Brain (tissue), 1 donor: ENCODE measurements around a stretch of chr22.

- RRBS = no CpG with 5 or more reads among the region's 7 CpGs
These were observed 7.3 kb downstream of the GTPBP1 start for GRCh38 chr22:38712937-38713555.

- RRBS = no CpG with 5 or more reads among the region's 6 CpGs
These were observed 19.5 kb downstream of the GTPBP1 start for GRCh38 chr22:38724993-38725867.

DNA sequence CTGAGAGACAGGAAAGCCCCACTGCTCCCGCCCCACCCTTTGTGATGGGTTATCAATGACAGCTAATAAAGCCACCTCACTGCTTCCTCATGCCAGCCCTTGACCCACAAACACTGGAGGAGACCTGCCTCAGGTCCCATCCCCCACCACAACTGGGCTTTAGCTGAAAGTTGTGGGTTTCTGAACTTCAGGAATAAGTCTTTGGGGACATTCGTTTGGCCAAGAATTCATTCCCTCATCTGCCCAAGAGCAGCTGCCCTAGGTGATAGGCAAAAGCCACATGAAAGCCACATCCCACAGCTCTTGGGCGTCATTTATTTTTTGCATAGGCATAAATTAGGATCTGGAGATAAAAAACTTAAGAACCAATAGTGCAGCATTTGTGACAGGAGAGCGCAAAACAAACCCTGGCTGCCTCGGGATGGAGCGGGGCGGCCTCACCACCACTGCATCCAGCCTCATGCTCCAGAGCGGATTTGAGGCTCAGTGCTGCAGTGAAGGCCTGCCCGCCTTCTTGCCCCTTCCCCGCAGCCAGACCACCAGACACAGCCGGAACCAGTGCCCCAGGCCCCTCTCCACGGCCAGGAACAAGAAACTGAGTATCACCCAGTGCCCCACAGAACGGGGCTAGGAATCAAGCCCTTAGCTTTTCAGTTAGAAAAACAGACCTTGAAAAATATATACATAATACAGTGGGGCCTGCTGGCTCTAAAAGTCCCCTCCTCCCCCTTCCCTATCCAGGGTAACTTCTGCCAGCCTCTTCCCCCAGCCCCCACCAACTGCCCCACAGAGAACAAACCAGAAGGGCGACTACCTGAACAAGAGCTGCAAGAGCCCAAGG lies 21.1 kb downstream of the SUN2 start:
- RRBS = no CpG with 5 or more reads among the region's 14 CpGs

DNA sequence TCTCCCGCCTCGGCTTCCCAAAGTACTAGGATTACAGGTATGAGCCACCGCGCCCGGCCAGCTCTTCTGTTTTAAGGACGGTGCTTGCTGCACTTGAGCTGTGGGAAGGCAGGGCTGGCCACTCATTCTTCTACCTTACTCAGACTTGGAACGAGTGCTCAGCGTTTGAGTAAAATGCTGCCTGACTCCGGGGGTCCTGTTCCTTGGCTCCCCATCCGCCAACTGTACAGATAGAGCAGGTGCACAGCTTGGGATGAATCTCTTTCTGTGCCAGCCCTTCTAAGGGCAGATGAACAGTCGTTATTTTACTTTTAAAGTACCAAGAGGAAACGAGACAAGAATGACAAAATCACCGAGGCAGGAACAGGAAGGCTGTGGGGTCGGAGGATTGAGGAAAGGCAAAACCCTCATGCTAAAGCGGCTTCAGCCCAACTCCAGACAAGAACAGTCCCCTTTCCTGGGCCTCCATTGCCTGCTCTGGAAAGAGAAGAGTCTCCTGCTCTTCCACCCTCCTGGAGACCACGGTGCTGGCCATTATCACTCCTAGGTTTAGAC lies 978 bp upstream of the SUN2 start:
- RRBS = 81% methylated on average over 2 of the region's 16 CpGs

GRCh38 chr22:38787839-38788745 lies 5.9 kb downstream of the DNAL4 start:
- RRBS = no CpG with 5 or more reads among the region's 19 CpGs

DNA sequence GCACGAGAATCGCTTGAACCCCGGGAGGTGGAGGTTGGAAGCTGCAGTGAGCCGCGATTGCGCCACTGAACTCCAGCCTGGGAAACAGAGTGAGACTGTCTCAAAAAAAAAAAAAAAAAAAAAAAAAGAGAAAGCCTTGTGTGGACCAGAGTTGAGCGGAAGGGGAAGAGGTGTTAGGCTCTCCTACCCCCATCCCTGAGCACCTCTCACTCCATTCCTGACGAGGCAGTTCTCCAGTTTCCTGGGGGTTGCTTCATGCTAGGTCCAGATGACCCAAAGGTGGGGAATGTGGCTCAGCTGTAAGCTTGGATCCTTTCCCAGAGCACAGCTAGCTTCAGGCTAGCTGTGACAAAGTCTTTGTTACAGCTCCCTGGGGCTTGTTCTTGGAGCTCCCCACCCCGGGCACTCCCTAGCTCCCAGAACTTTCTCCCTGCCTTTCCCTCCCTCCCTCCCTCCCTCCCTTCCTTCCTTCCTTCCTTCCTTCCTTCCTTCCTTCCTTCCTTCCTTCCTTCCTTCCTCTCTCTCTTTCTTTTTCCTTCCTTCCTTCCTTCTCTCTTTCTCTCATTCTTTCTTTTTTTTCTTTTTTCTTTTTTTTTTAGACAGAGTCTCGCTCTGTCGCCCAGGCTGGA lies 8.9 kb upstream of the DNAL4 start:
- RRBS = no CpG with 5 or more reads among the region's 11 CpGs

- RRBS = 1% methylated on average over 70 of the region's 138 CpGs
These were observed 490 bp downstream of the NPTXR start for GRCh38 chr22:38843109-38843966.

- RRBS = no CpG with 5 or more reads among the region's 8 CpGs
These were observed 10.4 kb upstream of the CBX6 start for GRCh38 chr22:38882326-38882872.

DNA sequence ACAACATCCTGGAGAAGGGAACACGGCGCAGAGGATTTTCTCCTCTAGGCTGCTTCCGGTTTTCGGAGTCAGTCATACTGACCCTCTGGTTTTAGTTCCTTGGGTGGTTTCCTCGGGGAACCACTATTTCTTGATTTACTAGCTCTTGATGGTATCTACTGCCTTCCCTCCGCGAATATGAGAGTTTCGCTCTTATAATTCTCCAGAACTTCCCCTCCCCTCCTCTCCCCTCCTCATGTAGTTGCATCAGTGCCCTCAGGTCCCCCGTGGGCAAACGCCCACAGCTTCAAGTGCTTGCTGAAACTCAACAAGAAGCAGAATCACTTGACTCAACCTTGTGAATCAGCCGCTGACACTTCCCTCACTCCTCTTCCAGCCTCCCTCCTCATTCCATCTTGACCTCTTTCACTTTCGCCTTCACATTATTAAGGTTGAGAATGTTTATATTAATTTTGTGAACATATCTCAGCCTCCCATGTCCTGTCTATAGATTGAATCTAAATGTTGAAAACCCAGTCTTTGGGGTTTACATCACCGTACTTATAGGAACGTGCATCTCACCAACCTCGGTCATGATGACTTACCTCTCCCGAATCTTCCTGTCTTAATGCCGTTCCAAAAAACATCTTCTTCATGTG lies 15.7 kb upstream of the APOBEC3A start:
- RRBS = no CpG with 5 or more reads among the region's 17 CpGs

DNA sequence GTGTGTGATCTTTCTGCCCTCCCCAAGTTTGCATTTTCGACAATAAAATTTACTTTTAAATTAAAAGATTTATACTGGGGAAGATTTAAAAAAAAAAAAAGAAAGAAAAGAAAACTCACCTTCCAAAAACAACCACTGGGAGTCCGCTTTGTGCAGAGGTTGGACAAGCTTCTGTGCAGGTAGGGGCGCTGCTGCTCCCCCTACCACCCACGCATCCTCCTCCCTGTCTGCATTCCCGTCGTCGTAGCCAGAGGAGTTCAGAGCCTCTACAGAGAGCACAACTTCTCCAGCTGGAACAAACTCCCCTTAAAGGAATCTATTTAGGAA lies 893 bp upstream of the APOBEC3B start:
- RRBS = no CpG with 5 or more reads among the region's 7 CpGs

- RRBS = no CpG with 5 or more reads among the region's 20 CpGs
These were observed 1.2 kb downstream of the APOBEC3G start for GRCh38 chr22:39078159-39078885.

- RRBS = no CpG with 5 or more reads among the region's 16 CpGs
These were observed 3.3 kb downstream of the PDGFB start for GRCh38 chr22:39241386-39241902.

DNA sequence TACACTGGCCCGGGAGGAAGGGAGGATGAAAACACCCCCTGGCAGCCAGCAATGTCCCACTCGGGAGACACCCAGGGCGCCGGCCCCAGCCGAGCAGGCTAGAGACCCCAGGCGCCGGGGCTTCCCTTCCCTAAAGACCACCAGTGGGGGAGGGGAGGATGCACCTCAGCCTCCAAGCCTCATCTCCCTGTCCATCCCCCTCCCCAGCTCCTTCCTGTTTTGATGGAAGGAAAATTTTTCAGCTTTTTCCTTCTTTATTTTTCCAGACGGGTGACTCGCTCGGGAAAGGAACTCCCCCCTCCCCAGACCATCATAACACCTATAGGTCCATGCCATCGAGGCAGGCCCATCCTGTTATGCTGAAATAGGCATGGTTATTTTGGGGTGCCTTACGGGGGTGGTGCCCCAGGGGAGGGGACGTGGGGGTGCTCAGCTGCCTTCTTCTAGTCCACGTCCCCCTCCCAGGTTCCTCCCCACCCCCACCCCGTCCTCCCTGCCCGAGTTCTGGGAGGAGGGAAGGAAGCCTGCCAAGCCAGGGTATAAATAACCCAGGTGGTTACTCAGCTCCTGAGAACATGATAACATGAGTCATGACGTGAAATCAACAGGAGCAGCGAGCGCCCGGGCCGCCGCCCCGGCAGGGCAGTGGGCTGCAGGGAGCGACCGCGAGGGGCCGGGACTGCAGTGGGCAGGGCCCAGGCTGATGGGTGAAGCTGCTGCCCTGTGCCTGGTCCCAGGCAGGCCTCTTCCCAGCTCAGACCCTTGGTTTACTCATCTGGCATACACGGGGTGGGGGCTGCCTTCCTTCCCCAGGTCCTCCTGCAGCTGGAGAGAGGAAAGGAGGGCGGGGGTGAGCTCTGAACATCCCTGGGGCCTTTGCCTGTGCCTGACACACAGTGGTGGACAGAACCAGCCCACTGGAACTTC lies 8.5 kb upstream of the PDGFB start:
- RRBS = 31% methylated on average over 11 of the region's 29 CpGs

DNA sequence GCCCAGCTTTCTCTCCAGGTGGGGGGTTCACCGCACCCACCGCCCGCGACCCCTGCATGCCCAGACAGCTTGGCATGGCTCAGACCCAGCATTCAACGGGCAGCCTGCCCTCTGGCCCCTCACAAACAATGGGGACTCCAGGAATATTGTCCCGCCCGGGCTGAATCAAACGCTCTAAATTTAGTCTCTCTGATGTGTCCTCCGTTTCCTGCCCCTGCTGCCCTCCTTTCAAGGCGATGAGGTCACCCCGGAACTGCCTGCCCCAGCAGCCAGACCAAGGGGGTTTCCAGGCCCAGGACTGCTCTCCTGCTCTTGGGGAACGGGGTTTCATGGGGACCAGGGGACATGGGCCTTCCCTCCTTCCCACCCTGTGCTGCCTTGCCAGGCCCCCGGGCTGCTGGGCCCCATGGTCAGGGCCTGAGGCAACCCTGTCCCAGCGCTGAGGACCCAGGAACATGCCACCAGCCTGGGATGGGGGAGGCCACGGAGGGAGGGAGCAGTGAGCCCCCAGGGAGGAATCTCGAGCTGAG lies 10.1 kb upstream of the PDGFB start:
- RRBS = 29% methylated on average over 4 of the region's 16 CpGs

DNA sequence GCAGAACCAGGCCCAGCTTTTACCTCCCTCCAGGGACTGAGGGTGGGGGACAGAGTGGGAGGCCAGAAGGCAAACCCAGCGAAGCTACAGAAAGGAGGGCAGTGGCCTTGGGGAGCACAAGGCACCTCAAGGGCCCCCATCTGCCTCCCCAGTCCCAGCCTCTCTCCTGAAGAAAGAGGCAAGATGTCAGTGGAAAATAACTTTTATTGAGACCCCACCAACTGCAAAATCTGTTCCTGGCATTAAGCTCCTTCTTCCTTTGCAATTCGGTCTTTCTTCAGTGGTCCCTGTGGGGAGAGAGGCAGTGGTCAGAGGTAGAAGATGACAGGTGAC lies 6.8 kb downstream of the RPL3 start:
- RRBS = no CpG with 5 or more reads among the region's 2 CpGs

- RRBS = 56% methylated on average over 2 of the region's 21 CpGs
These were observed 2.9 kb downstream of the RPL3 start for GRCh38 chr22:39316107-39317248.

DNA sequence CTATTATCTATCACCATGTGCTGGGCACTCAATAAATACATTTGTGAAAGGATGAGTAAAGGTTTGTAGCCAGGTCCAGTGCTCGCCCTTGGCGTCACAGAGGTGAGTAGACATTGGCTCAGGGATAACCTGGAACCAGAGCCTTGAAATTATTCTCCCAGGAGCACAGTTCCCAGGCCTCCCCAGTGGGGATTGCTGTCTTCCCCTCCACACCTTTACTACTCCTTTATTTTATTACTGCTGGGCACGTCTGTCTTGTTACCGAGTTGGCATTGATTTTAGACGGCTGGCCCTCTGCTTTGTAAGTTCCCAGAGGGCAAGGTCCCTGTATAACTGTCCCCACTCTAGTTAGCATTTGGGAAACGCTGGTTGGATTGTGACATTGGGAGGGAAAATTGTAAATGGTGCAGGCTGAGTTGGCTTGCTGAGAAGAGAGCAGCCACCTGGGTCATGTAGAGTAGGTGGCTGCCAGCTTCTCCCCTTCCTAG lies 1.6 kb downstream of the TAB1 start:
- RRBS = no CpG with 5 or more reads among the region's 6 CpGs

DNA sequence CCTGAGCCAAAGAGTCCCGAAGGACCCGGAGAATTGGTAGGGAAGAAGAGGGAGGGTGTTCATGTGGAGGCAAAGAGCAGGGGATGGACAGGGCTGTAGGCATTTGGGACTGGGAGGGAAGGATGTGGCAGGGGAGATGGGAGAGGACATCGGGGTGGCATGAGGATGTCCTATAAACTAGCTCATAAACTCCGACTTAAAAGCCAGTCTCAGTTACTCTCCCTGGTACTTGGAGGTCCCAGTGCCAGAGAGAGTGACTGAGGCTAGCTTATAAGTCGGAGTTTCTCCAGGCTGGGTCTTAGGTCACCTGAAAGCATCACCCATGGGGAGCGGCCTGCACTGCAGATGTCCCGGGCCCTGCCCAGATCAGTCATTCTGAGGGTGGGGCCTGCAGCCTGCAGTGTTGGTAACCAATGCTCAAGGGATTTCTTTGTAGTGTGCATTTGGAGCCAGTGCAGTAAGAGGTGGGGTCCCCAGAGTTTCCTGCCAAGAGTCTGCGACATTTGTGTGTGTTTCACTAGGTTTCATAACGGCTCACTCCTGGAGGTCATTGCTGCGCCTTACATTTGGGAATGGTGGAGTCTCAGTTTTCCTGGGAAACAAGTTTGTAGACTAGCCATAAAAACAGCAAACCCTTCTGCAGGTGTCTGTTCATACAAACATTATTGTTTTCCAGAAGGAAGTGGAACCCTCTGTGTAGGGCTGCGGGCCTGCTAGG lies 14.8 kb downstream of the TAB1 start:
- RRBS = no CpG with 5 or more reads among the region's 11 CpGs

DNA sequence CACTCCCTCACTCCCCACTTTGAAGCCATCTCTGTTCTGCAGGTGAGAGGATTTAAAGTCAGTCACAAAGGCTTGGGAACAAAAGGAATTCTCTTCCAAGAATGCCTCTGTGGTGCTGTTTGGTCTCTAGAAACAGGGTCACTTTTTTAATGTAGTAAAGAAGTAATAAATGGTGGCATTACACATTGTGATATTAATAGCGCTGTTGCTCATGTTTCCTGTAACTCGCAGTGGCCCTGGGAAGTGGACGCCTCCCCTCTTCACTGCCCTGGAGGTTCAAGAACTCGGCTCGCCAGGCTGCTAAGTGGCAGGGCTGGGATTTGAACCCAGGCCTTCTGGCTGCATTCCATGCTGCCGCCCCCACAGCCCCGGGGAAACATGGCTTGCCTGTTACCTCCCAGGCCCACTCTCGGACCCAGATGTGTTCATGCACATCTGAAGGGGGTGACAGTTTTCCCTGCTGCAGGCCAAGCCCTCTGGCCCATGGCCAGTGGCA lies 25.1 kb upstream of the MGAT3 start:
- RRBS = no CpG with 5 or more reads among the region's 8 CpGs

GRCh38 chr22:39489460-39489975 lies 12.6 kb upstream of the MIEF1 start:
- RRBS = no CpG with 5 or more reads among the region's 7 CpGs